SK-MEL-5 (cell line): ENCODE data around the gene C21orf58.

RAMPAGE:
- cytosol, long total RNA: no peak
- long total RNA: no peak
- nucleus, long total RNA: no peak
Observed at GRCh38 chr21:46115087-46115501, 17.2 kb downstream of the COL6A2 start.

DNA sequence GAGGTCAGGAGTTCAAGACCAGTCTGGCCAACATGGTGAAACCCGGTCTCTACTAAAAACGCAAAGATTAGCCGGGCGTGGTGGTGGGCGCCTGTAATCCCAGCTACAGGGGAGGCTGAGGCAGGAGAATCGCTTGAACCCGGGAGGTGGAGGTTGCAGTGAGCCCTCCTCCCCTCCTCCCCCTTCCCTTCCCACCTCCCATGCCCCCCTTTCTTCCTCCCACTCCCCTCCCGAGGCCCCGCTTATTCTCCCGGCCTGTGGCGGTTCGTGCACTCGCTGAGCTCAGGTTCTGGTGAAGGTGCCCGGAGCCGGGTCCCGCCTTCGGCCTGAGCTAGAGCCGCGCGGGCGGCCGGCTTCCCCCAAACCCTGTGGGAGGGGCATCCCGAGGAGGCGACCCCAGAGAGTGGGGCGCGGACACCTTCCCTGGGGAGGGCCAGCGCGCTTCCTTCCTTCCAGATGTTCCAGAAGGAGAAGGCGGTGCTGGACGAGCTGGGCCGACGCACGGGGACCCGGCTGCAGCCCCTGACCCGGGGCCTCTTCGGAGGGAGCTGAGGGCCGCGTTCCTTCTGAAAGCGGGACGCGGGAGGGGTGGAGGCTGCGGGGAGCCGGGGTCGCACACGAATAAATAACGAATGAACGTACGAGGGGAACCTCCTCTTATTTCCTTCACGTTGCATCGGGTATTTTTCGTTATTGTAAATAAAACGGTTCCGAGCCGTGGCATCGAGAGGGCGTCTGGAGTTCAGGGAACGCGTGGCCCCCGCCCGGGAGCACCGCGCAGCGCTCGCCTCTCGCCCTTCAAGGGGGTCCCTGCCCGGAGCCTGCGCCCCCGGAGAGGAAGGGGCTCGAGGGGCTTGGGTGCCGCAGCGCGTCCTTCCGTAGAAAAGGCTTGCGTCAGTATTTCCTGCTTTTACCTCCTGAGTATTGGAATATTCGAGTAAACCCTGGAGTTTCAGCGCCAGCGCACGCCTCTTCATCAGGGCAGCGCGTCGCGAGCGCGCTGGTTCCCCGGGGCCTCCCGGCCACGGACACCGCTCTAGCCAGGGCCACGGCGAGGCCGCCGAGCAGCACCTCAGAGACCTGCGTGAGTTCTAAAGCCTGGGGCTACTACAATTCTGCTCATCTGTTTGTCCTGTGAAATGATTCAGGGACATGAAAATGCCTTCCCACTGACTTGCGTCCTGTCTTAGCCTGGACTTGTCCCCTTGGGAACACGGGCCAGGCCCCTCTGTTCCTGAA is 11.4 kb downstream of the YBEY start:
RAMPAGE:
- cytosol, long total RNA: no peak
- long total RNA: no peak
- nucleus, long total RNA: no peak

DNA sequence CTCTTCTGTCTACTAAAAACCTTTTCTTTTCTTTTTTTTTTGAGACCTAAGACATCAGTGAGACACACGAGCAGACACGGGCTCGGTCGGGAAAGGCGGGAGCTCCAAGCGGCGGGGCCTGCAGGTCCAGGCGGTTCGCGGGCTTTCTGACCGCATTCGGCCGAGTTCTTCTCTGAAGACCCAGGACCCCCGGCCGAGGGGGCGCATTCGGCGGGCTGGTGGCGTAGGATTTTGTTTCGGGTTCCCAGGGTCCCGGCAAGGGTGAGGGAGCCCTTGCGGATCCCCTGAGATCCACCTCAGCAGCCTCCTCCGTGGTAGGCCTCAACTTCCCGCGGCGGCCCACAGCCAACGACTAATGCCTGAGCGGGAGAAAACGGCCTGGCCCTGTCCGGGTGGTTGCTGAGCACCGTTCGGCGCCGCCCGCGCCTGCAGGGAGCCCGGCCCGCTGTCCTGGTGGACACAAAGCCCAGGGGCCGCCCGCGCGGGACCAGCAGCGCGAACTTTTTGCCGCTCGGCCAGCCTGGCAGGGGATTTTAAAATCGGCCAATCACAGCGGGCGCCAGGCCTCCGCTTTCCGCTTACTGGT is at the start of gene C21orf58:
TSS of gene C21orf58 (minus strand) at position 506 of the 586 bp plus-strand sequence.
RAMPAGE:
- cytosol, long total RNA: no peak
- long total RNA: no peak
- nucleus, long total RNA: start-site peak on the minus strand centred at position 480 of the sequence, 144 bp wide, 28 and 23 reads in 2 replicates

RAMPAGE:
- cytosol, long total RNA: no peak
- long total RNA: no peak
- nucleus, long total RNA: no peak
Observed at GRCh38 chr21:46326032-46326600, 2.2 kb downstream of the PCNT start.

GRCh38 chr21:46554046-46554412 is 50.9 kb downstream of the S100B start:
RAMPAGE:
- cytosol, long total RNA: no peak
- long total RNA: no peak
- nucleus, long total RNA: no peak